CMK (cell line): ENCODE measurements around a stretch of chr5.

GRCh38 chr5:132490884-132491304 lies 321 bp upstream of the IRF1 start:
- RRBS = 1% methylated on average over 19 of the region's 31 CpGs

DNA sequence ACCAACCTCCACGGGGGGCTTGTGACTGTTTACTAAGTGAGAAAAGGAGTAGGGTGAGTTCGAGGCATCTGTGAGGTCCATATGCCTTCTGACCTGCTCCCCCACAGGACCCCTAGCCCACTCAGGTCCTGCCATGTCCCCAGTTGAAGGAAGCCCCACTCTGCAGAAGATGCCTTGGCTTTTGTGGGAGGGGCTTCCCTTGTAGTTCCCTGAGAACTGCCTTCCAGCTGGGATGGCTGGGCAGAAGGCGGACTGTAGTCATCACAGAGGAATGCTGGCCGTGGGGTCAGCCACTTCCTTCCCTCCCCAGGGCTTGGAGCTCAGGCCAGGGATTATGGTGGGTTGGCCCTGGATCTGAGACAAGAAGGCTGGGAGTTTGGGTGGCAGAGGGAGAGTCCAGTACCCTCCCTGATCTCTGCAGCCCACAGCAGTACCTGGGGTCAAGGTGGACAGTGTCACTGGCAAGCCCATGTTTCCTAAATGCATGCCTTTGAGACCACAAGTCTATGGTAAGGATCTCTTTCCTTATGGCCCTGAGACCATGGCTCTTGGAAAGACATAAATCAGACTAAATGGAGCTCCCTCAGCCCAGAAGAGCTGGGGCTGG lies 7.1 kb upstream of the IRF1 start:
- RRBS = no CpG with 5 or more reads among the region's 4 CpGs

DNA sequence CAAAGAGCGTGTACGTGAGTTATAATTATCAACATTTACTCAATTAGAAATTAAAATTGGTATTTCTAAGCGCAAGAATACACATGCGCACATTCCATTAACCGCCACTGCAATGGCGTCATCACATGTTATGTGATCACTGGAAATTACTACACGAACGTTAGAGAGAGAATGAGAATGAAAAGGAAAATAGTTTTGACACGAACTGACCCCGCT lies 405 bp upstream of the RAD50 start:
- RRBS = no CpG with 5 or more reads among the region's 10 CpGs

DNA sequence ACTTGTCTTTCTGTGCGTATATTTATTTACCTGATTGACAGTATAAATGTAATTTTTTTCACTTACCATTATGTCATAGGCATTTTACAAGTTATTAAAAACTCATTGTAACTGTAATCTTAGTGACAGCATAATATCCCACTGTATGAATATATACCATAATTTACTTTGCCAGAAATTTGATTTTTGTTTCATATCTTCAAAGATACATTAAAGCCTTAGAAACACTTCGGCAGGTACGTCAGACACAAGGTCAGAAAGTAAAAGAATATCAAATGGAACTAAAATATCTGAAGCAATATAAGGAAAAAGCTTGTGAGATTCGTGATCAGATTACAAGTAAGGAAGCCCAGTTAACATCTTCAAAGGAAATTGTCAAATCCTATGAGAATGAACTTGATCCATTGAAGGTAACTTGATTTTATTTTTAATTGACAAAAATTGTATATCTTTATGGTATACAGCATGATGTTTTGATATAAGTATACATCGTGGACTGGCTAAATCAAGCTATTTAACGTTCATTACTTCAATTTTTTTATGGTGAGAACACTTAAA lies 23.0 kb downstream of the RAD50 start:
- RRBS = no CpG with 5 or more reads among the region's 6 CpGs

DNA sequence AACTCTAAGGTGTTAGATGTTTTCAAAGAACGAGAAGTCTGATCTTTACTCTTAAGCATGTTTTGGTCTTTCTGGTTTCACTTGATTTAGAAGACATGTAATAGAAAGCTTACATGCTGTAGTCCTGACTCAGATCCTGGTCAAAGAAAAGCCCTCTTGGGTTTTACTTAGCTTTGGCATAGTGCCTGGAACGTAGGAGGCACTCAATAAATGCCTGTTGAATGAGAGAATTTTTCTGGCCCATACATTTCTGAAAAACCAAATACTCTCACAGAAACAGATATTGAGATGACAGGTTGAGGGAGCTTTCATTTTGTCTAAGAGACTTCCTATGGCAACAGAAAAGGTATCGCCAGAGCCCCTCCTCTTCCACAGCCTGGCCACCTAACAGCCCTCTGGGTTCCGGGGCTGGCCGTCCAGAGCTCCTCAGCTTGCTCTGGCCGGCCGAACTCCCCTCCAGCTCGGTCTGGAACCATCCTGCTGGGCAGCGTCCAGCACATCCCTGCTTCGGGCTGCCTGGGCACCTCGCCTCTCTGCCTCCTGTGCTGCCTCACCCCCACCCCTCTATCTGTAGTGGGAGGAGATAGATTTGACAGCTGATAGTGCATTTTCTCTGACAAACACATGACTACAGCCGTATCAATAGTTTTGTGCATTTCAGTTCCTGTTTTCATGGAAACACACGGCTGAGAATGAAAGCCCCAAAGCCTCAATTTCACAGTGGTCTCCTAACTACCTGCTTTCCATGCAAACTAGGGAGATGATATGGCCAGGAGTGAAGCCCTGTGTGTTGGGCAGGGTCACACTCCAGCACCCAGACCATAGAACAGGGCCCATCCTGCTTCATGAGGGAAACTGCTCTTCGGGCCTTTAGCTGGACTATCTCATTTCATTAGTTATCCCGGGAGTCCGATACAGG lies 1.1 kb downstream of the IL4 start:
- RRBS = no CpG with 5 or more reads among the region's 16 CpGs

- RRBS = 98% methylated on average over 7 of the region's 26 CpGs
Measured at GRCh38 chr5:132760872-132761742, 13.9 kb downstream of the CCNI2 start.

- RRBS = no CpG with 5 or more reads among the region's 6 CpGs
Measured at GRCh38 chr5:132761743-132761975, 14.4 kb downstream of the CCNI2 start.

GRCh38 chr5:132821053-132822310 lies 8.4 kb downstream of the SOWAHA start:
- RRBS = no CpG with 5 or more reads among the region's 7 CpGs

- RRBS = no CpG with 5 or more reads among the region's 41 CpGs
Measured at GRCh38 chr5:132866789-132867273, 389 bp downstream of the UQCRQ start.

GRCh38 chr5:132942239-132942720 lies 21.2 kb downstream of the AFF4 start:
- RRBS = no CpG with 5 or more reads among the region's 9 CpGs

DNA sequence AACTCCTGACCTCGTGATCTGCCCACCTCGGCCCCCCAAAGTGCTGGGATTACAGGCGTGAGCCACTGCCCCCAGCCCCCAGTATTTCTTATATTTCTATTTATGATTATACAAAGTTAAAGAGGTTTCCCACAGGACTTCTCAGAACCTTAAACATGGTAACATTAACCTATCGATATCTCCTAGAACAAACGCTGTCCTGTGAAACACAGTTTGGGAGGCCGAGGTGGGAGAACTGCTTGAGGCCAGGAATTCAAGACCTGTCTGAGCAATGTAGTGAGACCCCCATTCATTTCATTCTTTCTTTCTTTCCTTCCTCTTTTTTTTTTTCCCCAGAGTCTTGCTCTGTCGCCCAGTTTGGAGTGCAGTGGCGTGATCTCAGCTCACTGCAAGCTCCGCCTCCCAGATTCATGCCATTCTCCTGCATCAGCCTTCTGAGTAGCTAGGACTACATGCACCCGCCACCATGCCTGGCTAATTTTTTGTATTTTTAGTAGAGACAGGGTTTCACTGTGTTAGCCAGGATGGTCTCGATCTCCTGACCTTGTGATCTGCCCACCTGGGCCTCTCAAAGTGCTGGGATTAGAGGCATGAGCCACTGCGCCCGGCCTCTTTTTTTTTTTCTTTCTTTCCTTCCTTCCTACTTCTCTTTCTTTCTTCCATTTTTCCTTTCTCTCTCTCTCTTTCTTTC lies 5.2 kb upstream of the HSPA4 start:
- RRBS = no CpG with 5 or more reads among the region's 13 CpGs

- RRBS = no CpG with 5 or more reads among the region's 9 CpGs
Measured at GRCh38 chr5:133050223-133051031, 1.4 kb upstream of the HSPA4 start.

GRCh38 chr5:133244036-133244856 lies 192.4 kb downstream of the HSPA4 start:
- RRBS = no CpG with 5 or more reads among the region's 9 CpGs

GRCh38 chr5:133980281-133980969 lies 12.0 kb upstream of the C5orf15 start:
- RRBS = no CpG with 5 or more reads among the region's 8 CpGs

GRCh38 chr5:133994902-133995234 lies 9.9 kb downstream of the VDAC1 start:
- RRBS = no CpG with 5 or more reads among the region's 5 CpGs

DNA sequence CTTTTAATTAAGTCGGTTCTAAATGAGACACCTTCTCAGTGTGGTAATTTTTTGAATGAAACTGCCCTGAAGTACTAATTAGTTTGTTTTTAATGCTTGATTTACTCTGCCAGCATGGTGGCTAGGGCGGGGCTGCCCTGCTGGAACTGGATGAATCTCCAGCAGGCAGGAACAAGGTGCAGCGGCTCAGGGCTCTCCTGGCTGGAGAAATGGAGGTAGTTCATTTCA lies 49.3 kb upstream of the VDAC1 start:
- RRBS = no CpG with 5 or more reads among the region's 3 CpGs

DNA sequence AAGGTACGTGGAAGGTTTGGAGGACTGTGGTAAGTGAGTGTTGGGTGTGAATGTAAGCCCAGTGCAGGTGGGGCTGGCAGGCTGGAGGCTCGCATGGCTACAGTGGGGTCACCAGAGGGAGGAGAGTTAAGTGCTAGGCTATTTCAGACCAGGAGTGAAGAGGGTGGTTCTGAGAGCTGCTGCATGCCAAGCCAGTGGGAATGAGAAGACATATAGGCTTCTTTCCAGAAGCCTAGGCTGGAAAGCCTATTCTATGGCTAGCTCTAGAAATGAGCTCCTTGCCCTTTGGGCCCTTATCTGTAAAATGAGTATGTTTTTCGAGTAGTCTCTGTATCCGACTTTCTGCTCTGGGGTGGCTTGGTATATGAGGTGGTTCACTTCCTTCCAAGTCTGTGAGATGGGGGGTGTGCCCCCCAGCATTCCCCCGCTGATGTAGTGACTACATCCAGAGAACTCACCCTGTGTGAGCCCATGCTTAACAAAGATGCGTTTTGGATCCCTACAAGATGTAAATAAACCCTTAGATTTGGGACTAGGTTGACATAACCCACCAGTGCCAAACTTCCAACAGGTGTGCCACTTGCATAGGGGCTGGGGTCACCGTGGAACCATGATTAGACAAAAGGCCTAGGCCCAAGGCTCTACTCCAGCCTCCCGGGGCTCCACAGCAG lies 2.5 kb downstream of the TCF7 start:
- RRBS = no CpG with 5 or more reads among the region's 8 CpGs

GRCh38 chr5:134124953-134125685 lies 10.6 kb downstream of the TCF7 start:
- RRBS = no CpG with 5 or more reads among the region's 10 CpGs

- RRBS = no CpG with 5 or more reads among the region's 16 CpGs
Measured at GRCh38 chr5:134127053-134127942, 12.8 kb downstream of the TCF7 start.

DNA sequence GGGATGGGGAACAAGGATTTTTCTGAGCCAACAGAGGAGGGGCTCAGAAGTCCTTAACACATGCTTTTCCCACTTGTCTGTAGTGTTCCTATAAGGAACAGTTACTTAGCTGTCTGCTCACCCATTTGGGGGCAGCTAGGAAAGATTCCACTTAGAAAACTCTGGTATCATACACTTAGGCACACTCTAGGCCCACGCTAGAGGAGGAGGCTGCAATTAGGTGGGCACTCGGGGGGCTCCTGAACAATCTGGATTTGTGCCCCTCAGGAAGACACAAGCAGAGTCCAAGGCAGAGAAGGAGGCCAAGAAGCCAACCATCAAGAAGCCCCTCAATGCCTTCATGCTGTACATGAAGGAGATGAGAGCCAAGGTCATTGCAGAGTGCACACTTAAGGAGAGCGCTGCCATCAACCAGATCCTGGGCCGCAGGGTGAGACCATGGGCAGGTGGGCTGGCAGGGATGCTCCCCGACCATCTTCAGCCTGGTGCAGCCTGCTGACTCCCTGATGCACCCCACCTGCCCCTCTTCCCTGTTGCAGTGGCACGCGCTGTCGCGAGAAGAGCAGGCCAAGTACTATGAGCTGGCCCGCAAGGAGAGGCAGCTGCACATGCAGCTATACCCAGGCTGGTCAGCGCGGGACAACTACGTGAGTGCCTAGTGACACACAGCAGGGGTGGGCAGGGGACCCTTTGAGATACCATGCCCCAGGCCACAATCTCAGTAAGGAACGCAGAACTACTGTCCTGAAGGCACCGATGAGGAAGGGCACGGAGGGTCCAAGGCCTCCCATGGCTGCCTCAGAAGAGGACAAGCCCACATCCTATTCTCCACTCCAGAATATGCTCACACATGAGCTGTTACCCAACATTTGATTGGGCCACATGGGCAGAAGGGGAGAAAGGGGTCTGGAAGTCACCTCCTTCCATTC lies 28.2 kb downstream of the TCF7 start:
- RRBS = no CpG with 5 or more reads among the region's 16 CpGs